SK-MEL-5 (cell line): ENCODE data around the genes GPC6 and GPR180.

DNA sequence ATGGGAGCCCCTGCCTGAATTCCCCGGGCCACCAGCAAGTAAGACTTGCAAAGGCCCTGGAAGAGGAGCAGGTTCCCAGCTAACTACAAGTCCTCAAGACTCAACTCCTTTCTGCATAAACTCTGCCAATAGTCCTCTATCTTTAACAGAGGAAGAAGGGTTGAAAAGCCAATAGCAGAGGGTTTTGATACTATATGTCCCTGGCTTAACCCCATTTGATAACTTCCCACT is 172.6 kb downstream of the SPRY2 start:
RAMPAGE:
- cytosol, long total RNA = no peak
- long total RNA = no peak
- nucleus, long total RNA = no peak

GRCh38 chr13:80670695-80671069 is 329.8 kb upstream of the SPRY2 start:
RAMPAGE:
- cytosol, long total RNA = no peak
- long total RNA = no peak
- nucleus, long total RNA = no peak

RAMPAGE:
- cytosol, long total RNA = no peak
- long total RNA = no peak
- nucleus, long total RNA = no peak
Measured at GRCh38 chr13:80969362-80969753, 628.4 kb upstream of the SPRY2 start.

GRCh38 chr13:83554712-83555259 is 327.5 kb downstream of the SLITRK1 start:
RAMPAGE:
- cytosol, long total RNA = no peak
- long total RNA = no peak
- nucleus, long total RNA = no peak

DNA sequence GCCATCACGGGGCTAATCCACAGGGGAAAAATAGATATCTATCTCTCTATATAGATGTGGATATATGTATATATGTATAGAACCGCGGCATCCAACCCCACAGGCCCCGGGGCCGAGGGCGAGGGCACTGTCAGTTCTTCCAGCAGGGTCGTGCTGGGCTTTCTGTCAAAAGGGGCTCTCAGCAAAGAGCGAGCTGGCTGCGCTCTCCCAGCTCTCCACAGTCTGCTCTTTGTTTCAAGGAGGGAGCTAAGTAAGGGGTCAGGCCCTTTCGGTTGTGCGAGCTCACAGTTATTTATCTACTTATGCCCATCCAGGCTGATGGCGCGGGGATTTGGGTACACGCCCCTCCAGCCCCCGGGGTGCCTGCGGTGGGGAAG is 3.3 kb downstream of the SLITRK1 start:
RAMPAGE:
- cytosol, long total RNA = no peak
- long total RNA = no peak
- nucleus, long total RNA = no peak

RAMPAGE:
- cytosol, long total RNA = no peak
- long total RNA = no peak
- nucleus, long total RNA = no peak
Measured at GRCh38 chr13:87516764-87517104, 154.4 kb upstream of the SLITRK5 start.

DNA sequence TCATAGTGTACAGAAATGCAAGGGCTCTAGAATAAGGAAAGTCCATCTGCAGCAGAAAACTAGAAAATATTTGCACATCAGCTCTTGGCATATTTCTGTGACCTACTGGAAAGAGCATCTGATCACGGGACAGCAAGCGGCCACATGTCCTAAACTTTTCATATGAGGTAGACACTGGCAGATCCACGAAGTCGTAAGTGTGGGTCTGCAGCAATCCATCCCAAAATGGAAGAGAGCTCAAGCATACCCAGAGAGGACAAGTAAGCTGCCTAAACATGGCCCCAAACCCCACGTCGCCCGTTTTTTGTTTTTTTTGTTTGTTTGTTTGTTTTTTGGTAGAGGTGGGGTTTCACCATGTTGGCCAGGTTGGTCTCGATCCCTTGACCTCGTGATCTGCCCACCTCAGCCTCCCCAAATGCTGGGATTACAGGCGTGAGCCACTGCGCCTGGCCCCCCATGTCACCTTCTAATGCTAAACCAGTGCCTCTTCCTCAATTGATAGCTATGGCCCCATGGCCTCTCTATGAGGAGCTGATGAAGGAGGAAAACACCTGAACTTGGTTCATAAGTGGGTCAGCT is 49.5 kb downstream of the SLITRK5 start:
RAMPAGE:
- cytosol, long total RNA = no peak
- long total RNA = no peak
- nucleus, long total RNA = no peak

RAMPAGE:
- cytosol, long total RNA = start-site peak on the minus strand at chr13:87811247-87811275, 7 and 6 reads in 2 replicates
- long total RNA = no peak
- nucleus, long total RNA = start-site peak on the minus strand at chr13:87811222-87811275, 67 and 24 reads in 2 replicates
Measured at GRCh38 chr13:87810857-87811507, 139.8 kb downstream of the SLITRK5 start.

DNA sequence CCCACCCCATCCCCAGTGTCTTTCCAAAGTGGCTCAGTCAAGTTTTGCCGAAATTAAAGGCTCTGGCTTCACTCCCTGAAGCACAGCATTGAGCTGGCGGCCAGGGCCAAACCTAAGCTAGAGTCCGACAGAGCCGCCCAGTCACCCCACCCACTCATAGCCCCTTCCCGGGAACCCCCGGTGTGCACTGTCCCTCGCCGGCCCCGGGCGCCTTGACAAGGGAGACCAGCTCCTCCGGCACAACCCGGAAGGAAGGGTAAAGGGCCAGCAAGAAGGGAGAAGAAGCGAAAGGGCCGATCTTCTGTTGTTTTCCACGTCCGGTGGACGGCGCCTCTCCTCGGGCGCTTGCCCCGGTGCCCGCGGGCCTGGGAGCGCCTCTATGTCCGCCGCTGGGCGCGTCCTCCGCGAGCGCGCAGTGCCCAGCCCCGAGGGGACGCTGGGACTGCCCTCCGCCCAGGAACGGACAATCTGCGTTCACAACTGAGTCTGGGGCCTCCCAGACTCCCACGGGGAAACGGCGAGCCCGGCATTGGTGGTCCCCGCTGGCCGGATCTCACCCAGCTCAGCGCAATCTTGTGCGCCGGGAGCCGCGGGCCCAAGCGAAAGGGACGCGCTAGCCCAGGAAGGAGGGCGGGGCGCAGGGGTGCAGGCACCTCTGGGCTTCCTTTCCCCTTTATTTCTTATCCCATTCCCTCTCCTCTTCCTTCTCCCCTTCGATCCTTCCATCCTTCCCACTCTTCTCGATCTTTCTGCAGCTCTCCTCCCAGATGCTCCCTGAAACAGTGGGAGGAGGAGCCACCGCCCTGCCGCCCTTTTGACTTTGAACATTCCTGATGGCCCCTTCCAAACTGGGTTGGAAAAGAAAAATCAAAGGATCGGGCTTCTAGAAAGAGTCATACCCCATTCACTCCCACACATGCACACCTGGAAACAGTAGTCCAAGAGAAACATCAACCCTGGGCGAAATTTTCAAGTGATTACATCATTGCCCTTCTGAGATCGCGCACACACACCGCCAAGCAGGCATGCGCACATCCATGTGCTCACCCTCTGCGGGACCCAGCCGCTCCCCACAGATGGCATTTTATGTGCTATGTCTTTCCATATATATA is 223.2 kb upstream of the GPC5 start:
RAMPAGE:
- cytosol, long total RNA = no peak
- long total RNA = no peak
- nucleus, long total RNA = no peak

GRCh38 chr13:91351514-91352499 is 46.6 kb upstream of the GPC5 start:
RAMPAGE:
- cytosol, long total RNA = no peak
- long total RNA = no peak
- nucleus, long total RNA = no peak

RAMPAGE:
- cytosol, long total RNA = no peak
- long total RNA = no peak
- nucleus, long total RNA = no peak
Measured at GRCh38 chr13:91357058-91357767, 41.2 kb upstream of the GPC5 start.

DNA sequence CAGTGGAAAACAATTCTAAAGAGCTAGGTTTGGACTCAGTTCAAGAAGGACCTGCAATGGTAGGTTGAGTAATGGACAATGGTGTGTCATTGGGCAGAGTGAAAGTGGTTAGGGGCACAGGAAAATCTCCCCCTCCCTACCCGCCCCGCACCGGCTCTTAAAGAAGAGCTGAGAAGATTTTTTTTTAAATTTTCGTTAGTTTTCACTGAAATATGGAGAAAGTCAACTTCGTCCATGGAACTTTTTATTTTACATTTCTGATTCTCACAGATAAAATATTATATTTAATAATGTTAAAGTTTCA is 13.1 kb upstream of the GPC5 start:
RAMPAGE:
- cytosol, long total RNA = no peak
- long total RNA = no peak
- nucleus, long total RNA = no peak

GRCh38 chr13:93225625-93226348 is 820 bp upstream of the GPC6 start:
RAMPAGE:
- cytosol, long total RNA = no peak
- long total RNA = no peak
- nucleus, long total RNA = no peak

DNA sequence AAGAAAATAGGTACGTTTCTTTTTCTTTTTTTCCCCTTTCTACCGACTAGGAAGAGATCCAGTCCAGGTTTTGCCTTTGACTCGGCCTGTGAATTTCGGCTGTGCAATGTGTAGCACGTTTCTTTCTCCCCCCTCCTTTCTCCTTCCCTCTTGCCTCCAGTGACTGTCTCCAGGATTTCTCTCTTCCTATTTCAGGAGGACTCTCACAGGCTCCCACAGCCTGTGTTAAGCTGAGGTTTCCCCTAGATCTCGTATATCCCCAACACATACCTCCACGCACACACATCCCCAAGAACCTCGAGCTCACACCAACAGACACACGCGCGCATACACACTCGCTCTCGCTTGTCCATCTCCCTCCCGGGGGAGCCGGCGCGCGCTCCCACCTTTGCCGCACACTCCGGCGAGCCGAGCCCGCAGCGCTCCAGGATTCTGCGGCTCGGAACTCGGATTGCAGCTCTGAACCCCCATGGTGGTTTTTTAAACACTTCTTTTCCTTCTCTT is at the start of gene GPC6:
Gene GPC6, plus strand, starts transcription at position 135 of the 504 bp plus-strand sequence.
RAMPAGE:
- cytosol, long total RNA = no peak
- long total RNA = no peak
- nucleus, long total RNA = no peak

DNA sequence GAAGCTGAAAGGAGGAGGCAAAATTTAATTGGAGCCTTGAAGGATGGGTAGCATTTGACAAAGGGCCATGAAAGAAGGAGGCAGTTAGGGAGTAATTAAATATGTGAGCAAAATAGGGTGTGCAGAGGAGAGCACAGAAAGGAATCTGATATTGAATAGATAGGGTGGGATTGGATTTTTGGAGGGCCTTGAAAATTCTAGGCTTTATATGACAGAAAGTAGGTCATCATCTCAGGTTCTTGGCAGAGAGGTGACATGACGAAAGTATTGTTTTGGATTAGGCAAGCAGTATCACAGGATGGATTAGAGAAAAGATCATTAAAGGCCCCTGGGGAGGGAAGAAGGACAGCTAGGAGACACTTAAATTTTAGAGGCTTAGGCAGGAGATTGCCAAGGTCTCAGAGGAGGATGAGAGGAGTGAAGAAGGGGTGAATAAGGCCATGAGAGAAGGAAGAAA is 8.6 kb downstream of the GPC6 start:
RAMPAGE:
- cytosol, long total RNA = no peak
- long total RNA = no peak
- nucleus, long total RNA = no peak

DNA sequence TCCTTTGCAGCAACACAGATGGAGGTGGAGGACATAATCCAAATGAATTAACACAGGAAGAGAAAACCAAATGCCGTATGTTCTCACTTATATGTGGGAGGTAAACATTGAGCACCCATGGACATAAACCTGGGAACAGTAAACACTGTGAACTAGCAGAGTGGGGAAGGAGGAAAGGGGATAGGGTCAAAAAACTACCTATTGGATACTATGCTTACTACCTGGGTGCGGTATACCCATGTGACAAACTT is 294.6 kb downstream of the DCT start:
RAMPAGE:
- cytosol, long total RNA = no peak
- long total RNA = no peak
- nucleus, long total RNA = no peak

DNA sequence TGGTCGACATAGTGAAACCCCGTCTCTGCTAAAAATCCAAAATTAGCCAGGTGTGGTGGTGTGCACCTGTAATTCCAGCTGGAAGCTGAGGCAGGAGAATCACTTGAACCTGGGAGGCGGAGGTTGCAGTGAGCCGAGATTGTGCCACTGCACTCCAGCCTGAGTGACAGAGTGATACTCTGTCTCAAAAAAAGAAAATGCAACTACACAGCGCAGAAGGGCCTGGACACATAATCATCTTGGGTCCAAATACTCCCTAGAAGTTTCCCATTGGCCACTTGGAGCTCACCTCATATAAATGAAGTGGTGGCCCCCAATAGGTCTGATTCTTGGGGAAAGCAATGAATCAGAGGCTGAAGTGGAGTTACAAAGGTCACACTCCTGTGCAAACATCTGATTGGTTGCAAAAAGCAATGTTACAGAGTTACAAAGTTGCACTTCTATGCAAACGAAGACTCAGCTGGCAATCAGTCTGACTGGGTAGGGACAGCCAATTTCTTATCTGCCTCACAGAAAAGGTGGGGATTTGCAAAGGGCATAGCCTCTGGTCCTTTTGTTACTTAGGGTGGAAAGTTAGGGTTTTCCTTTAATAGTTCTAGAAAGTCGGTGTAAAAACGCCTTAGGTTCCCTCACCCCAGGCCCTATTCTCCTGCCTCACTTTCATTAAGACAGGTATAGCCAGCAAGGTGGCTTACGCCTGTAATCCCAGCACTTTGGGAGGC is 1.8 kb upstream of the GPR180 start:
RAMPAGE:
- cytosol, long total RNA = no peak
- long total RNA = no peak
- nucleus, long total RNA = no peak

GRCh38 chr13:94601441-94602500 is at the start of gene GPR180:
GPR180 (plus strand) TSS chr13:94601857.
RAMPAGE:
- cytosol, long total RNA = no peak
- long total RNA = no peak
- nucleus, long total RNA = no peak

DNA sequence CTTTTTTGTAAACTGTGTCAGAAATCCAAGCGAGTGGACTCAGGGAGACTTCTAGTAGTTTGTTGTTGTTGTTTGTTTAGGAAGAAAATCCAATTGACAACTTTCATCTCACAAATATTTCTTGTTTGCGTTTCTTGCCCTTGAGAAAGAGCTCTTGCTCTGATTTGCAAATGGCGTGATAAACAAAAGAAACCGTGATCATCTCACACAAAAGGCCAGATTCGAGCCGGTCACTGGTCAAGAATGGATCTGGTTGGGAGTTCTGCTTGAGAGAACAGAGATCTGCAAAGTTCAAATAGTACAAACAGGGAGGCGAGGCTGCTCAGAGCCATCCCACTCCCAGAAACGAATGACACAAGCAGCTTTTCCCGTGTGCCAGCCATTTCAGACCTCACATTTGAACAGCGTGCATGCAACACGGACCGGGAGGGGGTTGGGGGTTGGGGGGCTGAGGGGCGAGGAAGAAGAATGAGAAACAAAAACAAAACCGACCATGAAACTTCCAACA is 1.9 kb downstream of the SOX21 start:
RAMPAGE:
- cytosol, long total RNA = no peak
- long total RNA = no peak
- nucleus, long total RNA = no peak

GRCh38 chr13:95239753-95240269 is 61.4 kb downstream of the ABCC4 start:
RAMPAGE:
- cytosol, long total RNA = start-site peak on the plus strand at chr13:95240076-95240084, 22 and 28 reads in 2 replicates
- long total RNA = no peak
- nucleus, long total RNA = no peak